Breast (tissue), 4 donors: ENCODE results near the gene PTPRM.

- PRO-cap, 3 experiments, result no peak in any of the 3 experiments
- RRBS, result no CpG with 5 or more reads among the region's 2 CpGs
These were observed 33.5 kb downstream of the LAMA1 start for GRCh38 chr18:7084118-7084514.

DNA sequence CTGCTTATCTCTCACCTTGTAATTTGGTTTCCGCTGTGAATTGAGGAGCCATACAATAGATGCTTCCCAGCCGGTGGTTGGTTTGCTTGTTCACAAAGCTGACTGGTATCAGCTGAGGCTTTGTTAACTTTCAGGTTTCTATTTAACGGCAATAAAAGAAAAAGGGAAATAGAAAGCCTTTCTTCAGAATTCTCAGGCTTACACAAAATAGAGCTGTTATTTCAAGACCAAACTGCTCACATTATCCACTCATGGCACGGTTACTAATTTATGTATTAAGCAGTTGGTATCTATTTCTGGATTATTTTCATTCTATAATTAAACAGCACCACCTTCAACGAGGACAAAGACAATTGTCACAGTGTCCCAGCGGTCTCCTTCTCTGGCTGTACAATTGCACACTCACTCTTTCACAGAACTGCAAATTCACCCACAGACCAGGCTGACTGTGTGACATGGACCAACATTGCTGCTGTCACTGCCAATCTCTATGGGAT, 26.3 kb downstream of the LRRC30 start:
- PRO-cap, 3 experiments, result no peak in any of the 3 experiments
- RRBS, result 68% methylated on average over 1 of the region's 6 CpGs

DNA sequence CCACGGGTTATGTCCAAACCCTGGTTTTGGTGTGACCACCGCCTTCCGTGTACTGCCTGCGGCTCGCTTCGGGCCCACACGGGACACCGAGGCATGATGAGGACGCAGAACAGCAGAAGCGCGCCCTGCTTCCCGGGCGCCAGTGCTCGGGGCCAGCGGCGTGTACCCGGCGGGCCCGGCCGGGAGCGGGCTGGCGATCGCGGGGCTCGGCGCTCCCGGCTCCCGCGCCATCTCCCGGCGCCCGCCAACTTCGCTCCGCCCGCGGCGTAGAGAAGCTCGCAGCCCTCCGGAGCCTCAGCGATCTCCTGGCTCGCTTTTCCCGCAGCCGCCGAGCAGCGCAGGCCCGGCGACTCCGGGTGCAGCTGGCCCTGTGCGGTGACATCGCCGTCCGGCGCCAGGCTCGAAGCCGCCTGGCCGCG, 586 bp upstream of the PTPRM start:
- PRO-cap, 3 experiments, result peak in 2 of 3 experiments; most common plus-strand start position 79 of the sequence (in 2)
- RRBS, result 1% methylated on average over 31 of the region's 57 CpGs

- PRO-cap, 3 experiments, result peak in 3 of 3 experiments; most common plus-strand start chr18:7567587 (in 2); most common minus-strand start chr18:7567060 (in 2)
- RRBS, result 2% methylated on average over 58 of the region's 101 CpGs
These were observed at the start of gene PTPRM for GRCh38 chr18:7566940-7567645. Gene PTPRM (plus strand): TSS chr18:7567316.

GRCh38 chr18:7818905-7819593, 251.9 kb downstream of the PTPRM start:
- PRO-cap, 3 experiments, result no peak in any of the 3 experiments
- RRBS, result no CpG with 5 or more reads among the region's 6 CpGs

GRCh38 chr18:7950549-7951103, 383.5 kb downstream of the PTPRM start:
- PRO-cap, 3 experiments, result no peak in any of the 3 experiments
- RRBS, result no CpG with 5 or more reads among the region's 6 CpGs

DNA sequence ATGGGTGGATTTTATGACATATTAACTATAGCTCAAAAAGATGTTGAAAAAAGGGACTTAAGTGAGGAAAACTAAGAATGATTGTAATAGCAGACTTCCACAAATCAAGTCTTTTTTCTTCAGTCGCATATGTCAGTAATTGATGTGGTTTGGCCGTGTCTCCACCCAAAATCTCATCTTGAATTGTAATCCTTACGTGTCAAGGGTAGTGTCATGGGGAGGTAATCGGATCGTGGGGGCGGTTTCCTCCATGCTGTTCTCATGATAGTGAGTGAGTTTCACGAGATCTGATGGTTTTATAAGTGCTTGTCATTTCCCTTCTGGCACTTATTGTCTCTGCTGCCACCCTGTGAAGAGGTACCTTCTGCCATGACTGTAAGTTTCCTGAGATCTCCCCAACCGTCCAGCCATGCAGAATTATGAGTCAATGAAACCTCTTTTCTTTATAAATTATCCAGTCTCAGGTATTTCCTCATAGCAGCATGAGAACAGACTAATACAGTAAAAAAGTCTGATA, 478.7 kb downstream of the PTPRM start:
- PRO-cap, 3 experiments, result no peak in any of the 3 experiments
- RRBS, result no CpG with 5 or more reads among the region's 8 CpGs

DNA sequence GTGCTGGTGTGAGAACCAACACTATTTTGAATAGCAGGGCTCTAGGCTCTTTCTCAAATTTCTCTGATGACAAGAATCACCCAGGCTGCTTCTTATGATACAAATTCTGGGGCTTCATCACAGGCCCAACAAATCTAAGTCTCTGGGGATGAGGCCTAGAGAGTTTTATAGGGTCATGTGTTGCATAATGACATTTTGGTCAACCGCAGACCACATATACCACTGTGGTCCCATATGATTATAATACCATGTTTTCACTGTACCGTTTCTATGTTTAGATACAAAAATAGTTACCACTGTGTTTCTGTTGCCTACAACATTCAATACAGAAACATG, 485.0 kb downstream of the PTPRM start:
- PRO-cap, 3 experiments, result no peak in any of the 3 experiments
- RRBS, result no CpG with 5 or more reads among the region's 2 CpGs

DNA sequence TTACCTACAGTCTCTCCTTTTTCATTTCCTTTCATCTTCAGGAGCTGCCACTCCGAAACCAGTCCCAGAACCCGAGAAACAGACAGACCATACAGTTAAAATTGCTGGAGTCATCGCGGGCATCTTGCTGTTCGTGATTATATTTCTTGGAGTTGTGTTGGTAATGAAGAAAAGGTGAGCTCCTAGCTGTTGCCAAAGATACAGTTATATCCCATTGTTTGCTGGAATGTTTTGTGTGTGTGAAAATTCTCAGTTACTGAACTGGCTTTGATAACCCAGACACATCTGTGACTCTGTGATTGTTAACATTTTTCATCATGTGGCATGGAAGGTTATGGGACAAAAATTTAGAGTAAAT, 465.7 kb upstream of the RAB12 start:
- PRO-cap, 3 experiments, result no peak in any of the 3 experiments
- RRBS, result no CpG with 5 or more reads among the region's 5 CpGs

DNA sequence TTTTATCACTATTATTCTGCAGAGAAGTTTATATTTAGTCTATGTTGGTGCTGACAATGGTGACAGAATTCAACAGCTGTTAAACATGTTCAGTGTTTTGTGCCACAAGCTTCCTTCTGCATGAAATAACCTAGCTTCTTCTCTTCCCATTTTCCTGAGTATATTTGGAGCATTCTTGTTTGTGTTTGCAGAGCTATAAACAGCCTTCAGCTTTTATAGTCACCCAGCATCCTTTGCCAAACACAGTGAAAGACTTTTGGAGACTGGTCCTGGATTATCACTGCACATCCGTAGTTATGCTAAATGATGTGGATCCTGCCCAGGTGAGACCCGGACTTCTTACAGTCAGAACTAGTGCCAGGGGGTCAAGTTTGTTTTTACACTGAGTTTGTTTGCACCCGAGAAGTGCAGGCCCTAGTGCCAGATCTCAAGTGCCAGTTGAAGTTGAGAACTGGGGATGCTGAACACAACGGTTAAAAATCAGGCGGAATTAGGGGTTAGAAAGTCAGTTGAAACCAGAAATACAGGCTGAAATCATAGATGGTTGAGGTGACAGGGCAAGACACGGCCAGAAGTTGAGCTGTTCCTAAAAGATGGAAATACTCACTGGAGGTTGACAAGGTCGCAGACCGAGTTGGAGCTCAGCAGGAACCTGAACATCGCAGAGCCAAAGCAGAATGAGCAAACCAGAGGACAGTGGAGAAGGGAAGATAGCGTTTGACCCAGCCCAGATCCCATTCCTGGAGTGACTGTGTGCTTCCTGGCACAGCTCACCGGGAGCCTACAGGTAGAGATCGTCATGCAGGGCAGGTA, 228.9 kb upstream of the RAB12 start:
- PRO-cap, 3 experiments, result no peak in any of the 3 experiments
- RRBS, result no CpG with 5 or more reads among the region's 12 CpGs

DNA sequence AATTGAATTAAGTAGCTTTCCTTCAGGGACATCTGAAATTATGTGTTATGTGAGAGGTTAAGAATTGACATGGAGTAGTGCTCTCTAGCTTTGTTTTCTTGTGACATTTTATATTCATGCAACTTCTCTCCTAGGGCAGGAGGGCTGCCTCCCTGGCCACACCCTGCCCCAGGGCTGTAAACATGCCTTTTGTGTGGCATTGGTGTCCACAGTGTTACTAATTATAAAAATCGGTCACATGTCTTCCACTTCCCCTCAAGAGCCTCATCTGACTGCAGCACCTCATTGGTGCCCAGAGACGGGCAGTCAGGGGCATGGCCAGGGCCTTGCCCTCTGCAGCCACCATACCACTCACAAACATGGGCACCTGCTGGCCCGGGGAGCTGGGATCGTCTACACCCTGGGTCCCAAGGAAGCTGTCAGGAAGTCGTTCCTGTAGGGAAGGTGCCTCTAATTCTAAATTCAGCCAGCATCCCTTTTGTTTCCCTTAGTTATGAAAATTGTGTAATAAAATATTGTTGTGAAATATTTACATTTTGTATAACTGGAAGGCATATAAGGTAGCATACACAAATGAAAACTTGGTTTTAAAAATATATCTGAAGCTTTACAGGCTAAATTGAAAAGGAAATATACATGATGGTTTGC, 14.6 kb downstream of the RAB12 start:
- PRO-cap, 3 experiments, result no peak in any of the 3 experiments
- RRBS, result no CpG with 5 or more reads among the region's 5 CpGs

GRCh38 chr18:8798607-8799329, 93.4 kb downstream of the MTCL1 start:
- PRO-cap, 3 experiments, result no peak in any of the 3 experiments
- RRBS, result no CpG with 5 or more reads among the region's 17 CpGs

DNA sequence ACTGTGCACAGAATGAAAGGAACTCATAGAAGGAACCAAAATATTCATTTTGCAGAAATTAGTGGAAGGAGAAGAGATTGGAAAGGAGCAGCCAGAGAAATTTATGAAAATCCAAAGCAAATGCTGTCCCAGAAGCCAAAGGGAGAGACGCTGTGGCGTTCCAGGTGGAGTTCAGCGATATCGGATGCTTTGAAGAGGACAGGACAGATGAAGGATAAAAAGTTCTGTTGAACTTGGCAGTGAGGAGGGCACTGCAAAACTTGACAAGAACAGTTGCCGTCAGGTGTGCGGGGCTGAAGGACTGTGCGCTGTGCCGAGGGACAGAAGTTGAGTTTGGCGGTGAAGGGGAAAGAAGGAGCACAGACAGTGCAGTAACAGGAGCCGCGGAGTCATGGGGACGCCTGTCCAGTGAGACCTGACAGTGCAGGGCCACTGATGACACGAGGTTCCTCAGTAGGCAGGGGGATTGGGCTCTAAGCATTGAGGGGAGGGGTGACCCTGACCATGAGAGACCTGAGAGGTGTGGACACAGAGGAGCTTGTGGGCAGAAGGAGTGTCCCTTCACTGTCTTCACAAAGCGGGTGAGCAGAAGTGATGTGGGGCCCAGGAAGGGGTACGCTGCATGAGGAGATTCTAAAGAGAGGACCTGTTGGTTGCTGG, 104.7 kb downstream of the MTCL1 start:
- PRO-cap, 3 experiments, result no peak in any of the 3 experiments
- RRBS, result no CpG with 5 or more reads among the region's 15 CpGs

GRCh38 chr18:9014094-9014603, 88.3 kb upstream of the NDUFV2 start:
- PRO-cap, 3 experiments, result no peak in any of the 3 experiments
- RRBS, result no CpG with 5 or more reads among the region's 2 CpGs

GRCh38 chr18:9069344-9070217, 32.9 kb upstream of the NDUFV2 start:
- PRO-cap, 3 experiments, result no peak in any of the 3 experiments
- RRBS, result no CpG with 5 or more reads among the region's 18 CpGs

GRCh38 chr18:9082761-9083234, 19.7 kb upstream of the NDUFV2 start:
- PRO-cap, 3 experiments, result no peak in any of the 3 experiments
- RRBS, result no CpG with 5 or more reads among the region's 3 CpGs

DNA sequence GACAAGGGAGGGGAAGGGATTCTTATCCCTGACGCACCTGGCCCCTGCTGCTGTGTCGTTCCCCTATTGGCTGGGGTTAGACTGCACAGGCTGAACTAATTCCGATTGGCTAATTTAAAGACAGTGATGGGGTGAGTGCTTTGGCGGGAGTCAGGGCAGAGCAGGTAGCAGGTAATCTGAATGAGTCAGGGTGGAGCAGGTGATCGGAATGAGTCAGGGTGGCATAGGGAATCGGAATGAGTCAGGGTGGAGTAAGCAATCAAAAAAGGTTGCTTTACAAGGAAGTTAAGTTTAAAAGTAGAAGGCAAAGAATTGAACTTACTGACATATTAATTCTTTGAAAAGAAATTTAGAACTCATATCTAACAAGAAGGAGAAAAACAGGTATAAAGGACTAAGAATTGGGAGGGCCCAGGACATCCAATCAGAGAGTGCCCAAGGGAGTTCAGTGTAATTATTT, 52.4 kb upstream of the RALBP1 start:
- PRO-cap, 3 experiments, result no peak in any of the 3 experiments
- RRBS, result no CpG with 5 or more reads among the region's 6 CpGs

- PRO-cap, 3 experiments, result no peak in any of the 3 experiments
- RRBS, result no CpG with 5 or more reads among the region's 8 CpGs
These were observed 41.8 kb upstream of the RALBP1 start for GRCh38 chr18:9433502-9433893.

GRCh38 chr18:9592567-9592924, 21.8 kb downstream of the PPP4R1 start:
- PRO-cap, 3 experiments, result no peak in any of the 3 experiments

GRCh38 chr18:9616938-9617364, 2.6 kb upstream of the PPP4R1 start:
- PRO-cap, 3 experiments, result no peak in any of the 3 experiments
- RRBS, result no CpG with 5 or more reads among the region's 3 CpGs